ENCODE measurements around a stretch of chr3.

GRCh38 chr3:273877-274282 lies 77.3 kb downstream of the CHL1 start:
- RRBS: no CpG with 5 or more reads among the region's 2 CpGs
CAGE:
- cytosol, long polyA plus RNA: no peak
- long polyA plus RNA: no peak
- nucleus, long polyA plus RNA: no peak

- RRBS: 7% methylated on average over 8 of the region's 48 CpGs
CAGE:
- cytosol, long polyA plus RNA: no peak
- long polyA plus RNA: no peak
- nucleus, long polyA plus RNA: no peak
Measured at GRCh38 chr3:535796-536447, 339.4 kb downstream of the CHL1 start.

- RRBS: no CpG with 5 or more reads among the region's 1 CpG
CAGE:
- cytosol, long polyA plus RNA: no peak
- long polyA plus RNA: no peak
- nucleus, long polyA plus RNA: no peak
Measured at GRCh38 chr3:2134835-2135315, 36.2 kb downstream of the CNTN4 start.

DNA sequence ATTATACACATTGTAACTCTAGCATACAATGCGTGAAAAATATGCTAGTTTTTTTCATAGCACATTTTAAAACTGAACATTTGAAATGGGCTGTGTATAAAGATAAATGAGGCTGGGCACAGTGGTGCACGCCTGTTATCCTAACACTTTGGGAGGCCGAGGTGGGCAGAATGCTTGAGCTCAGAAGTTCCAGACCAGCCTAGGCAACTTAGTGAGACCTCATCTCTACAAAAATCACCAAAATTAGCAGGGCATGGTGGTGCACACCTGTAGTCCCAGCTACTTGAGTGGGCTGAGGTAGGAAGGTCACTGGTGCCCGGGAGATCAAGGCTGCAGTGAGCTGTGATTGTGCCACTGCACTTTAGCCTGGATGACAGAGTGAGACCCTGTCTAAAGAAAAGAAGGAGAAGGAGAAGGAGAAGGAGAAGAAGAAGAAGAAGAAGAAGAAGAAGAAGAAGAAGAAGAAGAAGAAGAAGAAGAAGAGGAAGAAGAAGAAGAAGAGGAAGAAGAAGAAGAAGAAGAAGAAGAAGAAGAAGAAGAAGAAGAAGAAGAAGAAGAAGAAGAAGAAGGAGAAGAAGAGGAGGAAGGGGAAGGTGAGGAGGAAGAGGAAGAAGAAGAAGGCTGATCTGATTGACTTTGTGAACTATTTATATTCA lies 188.7 kb downstream of the CNTN4 start:
- RRBS: no CpG with 5 or more reads among the region's 4 CpGs
CAGE:
- cytosol, long polyA plus RNA: no peak
- long polyA plus RNA: no peak
- nucleus, long polyA plus RNA: no peak

GRCh38 chr3:3110864-3111394 lies 755 bp upstream of the IL5RA start:
- RRBS: no CpG with 5 or more reads among the region's 5 CpGs
CAGE:
- cytosol, long polyA plus RNA: no peak
- long polyA plus RNA: no peak
- nucleus, long polyA plus RNA: no peak

- RRBS: no CpG with 5 or more reads among the region's 2 CpGs
CAGE:
- cytosol, long polyA plus RNA: no peak
- long polyA plus RNA: no peak
- nucleus, long polyA plus RNA: no peak
Measured at GRCh38 chr3:3162701-3162866, 16.9 kb downstream of the CRBN start.

DNA sequence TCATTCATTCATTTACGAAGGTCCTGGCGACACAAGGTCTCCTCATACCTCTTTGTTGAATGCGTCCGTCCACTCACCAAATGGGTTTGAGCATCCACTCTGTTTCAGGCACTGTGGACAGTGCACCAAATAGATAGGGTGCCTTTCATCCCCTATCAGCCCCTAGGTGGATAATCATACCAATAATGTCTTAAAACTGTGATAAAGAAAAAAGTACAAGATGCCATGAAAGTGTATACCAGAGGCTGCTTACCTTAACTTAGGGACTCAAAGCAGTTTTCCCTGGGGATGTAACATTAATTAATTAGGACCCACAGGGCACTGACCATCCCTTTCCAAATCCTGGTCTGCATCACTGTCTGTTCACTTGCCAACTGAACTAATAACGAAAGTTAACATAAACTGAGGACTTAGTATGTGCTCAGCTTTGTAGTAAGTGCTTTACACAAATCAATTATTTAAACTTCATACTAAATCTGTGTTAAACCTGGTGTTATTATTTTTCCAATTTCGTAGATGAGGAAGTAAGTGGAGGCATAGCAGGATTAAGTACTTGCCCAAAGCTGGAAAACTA lies 37.1 kb upstream of the LRRN1 start:
- RRBS: no CpG with 5 or more reads among the region's 6 CpGs
CAGE:
- cytosol, long polyA plus RNA: no peak
- long polyA plus RNA: no peak
- nucleus, long polyA plus RNA: no peak

DNA sequence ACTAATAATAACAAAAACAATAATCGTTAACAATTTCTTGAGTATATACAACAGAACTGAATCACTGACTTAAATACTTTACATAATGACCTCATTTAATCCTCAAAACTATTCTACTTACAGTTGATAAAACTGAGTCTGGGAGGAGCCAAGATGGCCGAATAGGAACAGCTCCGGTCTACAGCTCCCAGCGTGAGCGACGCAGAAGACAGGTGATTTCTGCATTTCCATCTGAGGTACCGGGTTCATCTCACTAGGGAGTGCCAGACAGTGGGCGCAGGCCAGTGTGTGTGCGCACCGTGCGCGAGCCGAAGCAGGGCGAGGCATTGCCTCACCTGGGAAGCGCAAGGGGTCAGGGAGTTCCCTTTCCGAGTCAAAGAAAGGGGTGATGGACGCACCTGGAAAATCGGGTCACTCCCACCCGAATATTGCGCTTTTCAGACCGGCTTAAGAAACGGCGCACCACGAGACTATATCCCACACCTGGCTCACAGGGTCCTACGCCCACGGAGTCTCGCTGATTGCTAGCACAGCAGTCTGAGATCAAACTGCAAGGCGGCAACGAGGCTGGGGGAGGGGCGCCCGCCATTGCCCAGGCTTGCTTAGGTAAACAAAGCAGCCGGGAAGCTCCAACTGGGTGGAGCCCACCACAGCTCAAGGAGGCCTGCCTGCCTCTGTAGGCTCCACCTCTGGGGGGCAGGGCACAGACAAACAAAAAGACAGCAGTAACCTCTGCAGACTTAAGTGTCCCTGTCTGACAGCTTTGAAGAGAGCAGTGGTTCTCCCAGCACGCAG lies 163.9 kb downstream of the LRRN1 start:
- RRBS: no CpG with 5 or more reads among the region's 33 CpGs
CAGE:
- cytosol, long polyA plus RNA: no peak
- long polyA plus RNA: no peak
- nucleus, long polyA plus RNA: no peak

DNA sequence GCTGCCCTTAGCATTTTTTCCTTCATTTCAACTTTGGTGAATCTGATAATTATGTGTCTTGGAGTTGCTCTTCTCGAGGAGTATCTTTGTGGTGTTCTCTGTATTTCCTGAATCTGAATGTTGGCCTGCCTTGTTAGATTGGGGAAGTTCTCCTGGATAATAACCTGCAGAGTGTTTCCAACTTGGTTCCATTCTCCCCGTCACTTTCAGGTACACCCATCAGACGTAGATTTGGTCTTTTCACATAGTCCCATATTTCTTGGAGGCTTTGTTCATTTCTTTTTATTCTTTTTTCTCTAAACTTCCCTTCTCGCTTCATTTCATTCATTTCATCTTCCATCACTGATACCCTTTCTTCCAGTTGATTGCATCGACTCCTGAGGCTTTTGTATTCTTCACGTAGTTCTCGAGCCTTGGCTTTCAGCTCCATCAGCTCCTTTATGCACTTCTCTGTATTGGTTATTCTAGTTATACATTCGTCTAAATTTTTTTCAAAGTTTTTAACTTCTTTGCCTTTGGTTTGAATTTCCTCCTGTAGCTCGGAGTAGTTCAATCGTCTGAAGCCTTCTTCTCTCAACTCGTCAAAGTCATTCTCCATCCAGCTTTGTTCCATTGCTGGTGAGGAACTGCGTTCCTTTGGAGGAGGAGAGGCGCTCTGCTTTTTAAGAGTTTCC lies 63.1 kb downstream of the SETMAR start:
- RRBS: no CpG with 5 or more reads among the region's 13 CpGs
CAGE:
- cytosol, long polyA plus RNA: no peak
- long polyA plus RNA: no peak
- nucleus, long polyA plus RNA: no peak

DNA sequence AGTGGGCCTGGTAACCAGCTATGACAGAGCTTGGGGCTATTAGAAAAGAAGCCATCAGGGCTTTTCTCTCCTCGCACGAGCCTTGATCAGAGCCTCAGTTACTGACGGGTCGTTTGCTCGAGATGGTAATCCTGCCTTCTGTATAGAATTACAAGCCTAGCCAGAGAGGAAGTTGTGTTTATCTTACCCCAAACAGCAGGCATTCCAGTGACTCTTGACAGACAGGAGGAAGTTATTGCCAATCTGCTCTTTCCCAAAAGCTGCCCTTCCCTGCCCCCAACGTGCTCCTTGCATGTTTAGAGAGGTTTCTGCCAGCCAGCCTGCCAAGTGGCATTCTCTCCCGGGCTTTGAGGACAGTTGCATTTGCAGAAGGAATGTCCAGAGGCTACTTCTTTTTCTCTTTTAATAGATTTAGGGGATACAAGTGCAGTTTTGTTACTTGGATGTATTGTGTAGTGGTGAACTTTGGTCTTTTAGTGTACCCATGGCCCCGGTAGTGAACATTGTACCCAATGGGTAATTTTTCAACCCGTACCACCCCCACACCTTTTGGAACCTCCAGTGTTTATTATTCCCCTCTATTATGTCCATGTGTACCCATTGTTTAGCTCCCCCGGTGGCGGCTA lies 40.7 kb downstream of the ITPR1 start:
- RRBS: no CpG with 5 or more reads among the region's 11 CpGs
CAGE:
- cytosol, long polyA plus RNA: no peak
- long polyA plus RNA: no peak
- nucleus, long polyA plus RNA: no peak

DNA sequence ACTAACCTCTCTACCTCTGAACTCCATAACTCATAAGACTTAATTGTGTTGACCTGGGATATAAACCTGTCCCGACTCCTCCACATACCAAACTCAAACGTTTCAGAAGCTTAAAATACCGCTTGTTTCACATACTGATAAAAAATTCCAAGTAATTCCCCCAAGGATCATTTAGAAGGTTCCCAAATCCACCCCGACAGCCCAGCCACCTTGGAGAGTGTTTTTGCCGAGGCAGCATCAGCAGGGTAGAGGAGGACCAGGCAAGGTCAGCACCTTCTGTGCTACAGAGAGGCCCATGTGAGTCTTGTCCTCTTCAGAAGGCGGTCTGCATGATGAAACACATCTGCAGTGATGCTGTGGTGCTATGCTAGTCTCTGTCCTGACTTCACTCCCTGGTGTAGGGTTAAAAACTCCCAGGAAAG lies 87.8 kb downstream of the ITPR1 start:
- RRBS: no CpG with 5 or more reads among the region's 6 CpGs
CAGE:
- cytosol, long polyA plus RNA: no peak
- long polyA plus RNA: no peak
- nucleus, long polyA plus RNA: no peak

- RRBS: no CpG with 5 or more reads among the region's 14 CpGs
CAGE:
- cytosol, long polyA plus RNA: no peak
- long polyA plus RNA: no peak
- nucleus, long polyA plus RNA: no peak
Measured at GRCh38 chr3:4716634-4717321, 223.6 kb downstream of the ITPR1 start.

DNA sequence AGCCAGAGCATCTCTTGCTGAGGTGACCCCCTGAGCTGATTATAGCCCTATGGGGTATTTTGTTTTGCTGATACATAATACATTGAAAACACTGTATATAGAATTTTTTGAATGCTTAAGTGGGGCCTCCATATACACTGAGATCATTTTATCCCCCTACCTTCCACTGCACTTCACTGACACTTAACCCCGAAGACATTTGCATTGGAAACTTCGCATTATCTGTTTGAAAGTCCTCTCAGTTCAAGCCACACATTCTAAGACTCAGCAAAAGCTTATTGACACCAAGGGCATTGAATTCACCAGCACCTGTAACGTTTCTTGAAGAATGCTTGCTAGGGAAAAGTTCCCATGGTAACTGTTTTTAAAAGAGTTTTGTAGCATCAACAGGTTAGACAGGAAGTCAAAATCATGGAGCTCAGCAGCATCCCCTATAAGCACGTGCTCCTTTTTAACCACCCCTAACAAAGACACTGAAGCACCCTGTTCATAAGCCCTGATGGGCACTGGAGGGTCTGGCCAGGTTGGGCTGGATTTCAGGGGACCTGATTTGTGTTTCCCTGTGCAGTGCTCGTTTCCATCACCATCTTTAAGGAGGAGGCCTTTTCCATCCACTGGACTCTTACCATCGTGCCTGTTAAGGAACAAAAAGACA lies 229.7 kb upstream of the BHLHE40 start:
- RRBS: no CpG with 5 or more reads among the region's 6 CpGs
CAGE:
- cytosol, long polyA plus RNA: no peak
- long polyA plus RNA: no peak
- nucleus, long polyA plus RNA: no peak

- RRBS: 91% methylated on average over 4 of the region's 18 CpGs
CAGE:
- cytosol, long polyA plus RNA: no peak
- long polyA plus RNA: no peak
- nucleus, long polyA plus RNA: no peak
Measured at GRCh38 chr3:4794582-4795335, 184.5 kb upstream of the BHLHE40 start.

- RRBS: no CpG with 5 or more reads among the region's 11 CpGs
CAGE:
- cytosol, long polyA plus RNA: no peak
- long polyA plus RNA: no peak
- nucleus, long polyA plus RNA: no peak
Measured at GRCh38 chr3:4965908-4966614, 13.2 kb upstream of the BHLHE40 start.

DNA sequence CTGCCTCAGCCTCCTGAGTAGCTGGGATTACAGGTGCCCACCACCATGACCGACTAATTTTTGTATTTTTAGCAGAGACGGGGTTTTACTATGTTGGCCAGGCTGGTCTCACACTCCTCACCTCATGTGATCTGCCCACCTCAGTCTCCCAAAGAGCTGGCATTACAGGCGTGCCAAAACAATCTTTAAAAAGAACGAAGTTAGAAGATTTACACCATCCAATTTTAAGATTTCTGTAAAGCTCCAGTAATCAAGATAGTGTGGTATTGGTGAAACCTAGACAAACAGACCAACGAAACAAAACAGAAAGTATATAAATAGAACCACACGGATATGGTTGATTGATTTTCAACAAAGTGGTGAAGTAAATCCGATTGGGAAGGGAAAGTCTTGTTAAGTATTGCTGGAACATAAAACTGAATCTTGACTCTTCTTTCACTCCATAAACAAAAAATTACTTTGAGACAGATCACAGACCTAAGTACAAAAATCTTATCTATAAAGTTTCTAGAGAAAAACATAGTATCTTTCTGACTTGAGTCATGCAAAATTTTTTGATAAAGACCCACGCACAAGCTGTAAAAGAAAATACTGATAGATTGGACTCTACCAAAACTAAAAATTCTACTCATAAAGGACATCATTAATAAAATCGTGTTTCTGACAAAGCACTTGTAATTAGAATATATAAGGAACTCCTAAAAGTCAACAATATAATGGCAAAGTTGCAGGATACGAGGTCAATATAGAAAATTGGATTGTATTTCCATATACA lies 6.0 kb upstream of the BHLHE40 start:
- RRBS: no CpG with 5 or more reads among the region's 10 CpGs
CAGE:
- cytosol, long polyA plus RNA: no peak
- long polyA plus RNA: no peak
- nucleus, long polyA plus RNA: no peak

DNA sequence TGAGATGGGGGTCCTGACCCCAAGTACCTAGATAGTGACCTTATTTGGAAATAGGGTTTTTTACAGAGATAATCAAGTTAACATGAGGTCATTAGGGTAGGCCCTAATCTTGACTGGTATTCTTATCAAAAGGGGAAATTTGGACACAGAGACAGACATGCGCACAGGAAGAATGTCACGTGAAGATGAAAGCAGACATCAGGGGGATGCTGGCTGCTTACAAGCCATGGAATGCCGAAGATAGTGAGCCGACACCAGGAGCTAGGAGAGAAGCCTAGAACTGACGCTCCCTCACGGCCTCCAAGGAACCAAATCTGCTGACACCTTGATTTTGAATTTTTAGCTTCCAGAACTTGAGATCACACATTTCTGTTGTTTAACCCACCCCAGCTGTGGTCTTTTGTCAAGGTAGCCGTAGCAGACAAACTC lies 17.1 kb downstream of the BHLHE40 start:
- RRBS: no CpG with 5 or more reads among the region's 7 CpGs
CAGE:
- cytosol, long polyA plus RNA: no peak
- long polyA plus RNA: no peak
- nucleus, long polyA plus RNA: no peak

DNA sequence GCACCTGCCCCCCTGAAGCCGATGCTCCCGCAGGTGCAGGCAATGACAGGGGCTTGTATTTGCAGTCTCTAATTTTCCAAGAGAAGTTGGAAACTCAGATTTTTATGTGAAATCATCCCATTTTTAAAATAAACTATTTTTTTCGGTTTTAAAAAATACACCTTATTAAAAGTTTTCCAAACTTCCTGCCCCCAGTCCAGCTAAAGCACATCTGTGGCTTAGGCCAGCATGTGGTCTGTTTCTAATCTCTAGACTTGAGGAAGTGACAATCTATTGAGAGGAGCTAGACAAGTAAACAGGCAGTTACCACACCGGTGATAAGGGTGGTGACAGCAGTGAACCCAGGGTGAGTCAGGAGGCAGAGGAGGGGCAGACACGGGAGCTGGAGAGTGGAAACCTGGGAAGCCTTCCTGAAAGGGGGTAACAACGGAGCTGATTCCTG lies 37.2 kb downstream of the BHLHE40 start:
- RRBS: no CpG with 5 or more reads among the region's 6 CpGs
CAGE:
- cytosol, long polyA plus RNA: no peak
- long polyA plus RNA: no peak
- nucleus, long polyA plus RNA: no peak

DNA sequence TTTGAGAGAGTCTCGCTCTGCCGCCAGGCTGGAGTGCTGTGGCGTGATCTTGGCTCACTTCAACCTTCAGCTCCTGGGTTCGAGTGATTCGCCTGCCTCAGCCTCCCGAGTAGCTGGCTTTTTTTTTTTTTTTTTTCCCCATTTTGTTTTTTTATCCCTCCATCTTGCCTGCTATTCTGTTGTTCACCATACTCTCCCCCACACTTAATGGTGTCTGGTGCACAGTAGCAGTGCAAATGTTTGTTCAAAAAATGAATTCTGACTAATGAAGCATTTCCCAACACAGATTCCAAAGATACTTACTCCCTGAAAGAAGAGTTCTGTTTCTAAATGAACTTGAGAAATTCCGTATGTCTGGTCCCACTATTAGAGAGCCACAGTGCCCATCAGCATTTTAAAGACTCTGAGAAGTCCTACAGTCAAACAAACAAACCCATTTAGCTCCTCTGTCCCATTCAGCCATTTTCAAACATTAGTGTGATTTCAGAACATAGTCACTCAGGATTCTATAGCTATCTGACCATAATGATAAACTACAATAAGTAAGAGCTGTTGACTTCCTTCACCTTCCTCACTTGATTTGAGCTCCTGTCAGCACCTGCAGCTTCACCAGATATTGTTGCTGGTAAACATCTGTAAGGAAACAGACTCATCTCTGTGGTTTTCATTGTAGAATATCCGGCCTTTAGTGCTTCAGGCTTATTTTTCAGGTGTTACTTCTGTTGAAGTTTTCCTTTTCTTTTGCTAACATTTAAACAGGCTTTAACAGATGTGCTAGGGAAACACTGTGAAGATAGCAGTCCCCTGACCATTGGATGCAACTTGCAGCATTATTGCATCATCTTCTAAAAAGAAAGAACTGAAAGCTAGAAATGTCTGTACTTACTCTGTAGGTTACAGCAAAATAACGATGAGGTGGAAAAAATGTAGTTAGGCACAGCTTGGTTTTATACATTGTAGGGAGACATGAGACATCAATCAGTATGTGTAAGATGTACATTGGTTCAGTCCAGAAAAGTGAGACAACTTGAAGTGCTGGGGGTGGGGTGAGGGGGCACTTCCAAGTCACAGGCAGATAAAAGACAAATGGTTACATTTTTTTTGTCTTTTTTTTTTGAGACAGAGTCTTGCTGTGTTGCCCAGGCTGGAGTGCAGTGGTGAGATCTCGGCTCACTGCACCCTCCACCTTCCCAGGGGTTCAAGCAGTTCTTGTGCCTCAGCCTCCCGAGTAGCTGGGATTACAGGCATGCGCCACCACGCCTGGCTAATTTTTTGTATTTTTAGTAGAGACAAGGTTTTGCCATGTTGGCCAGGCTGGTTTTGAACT lies 9.9 kb downstream of the EDEM1 start:
- RRBS: no CpG with 5 or more reads among the region's 13 CpGs
CAGE:
- cytosol, long polyA plus RNA: no peak
- long polyA plus RNA: no peak
- nucleus, long polyA plus RNA: no peak

DNA sequence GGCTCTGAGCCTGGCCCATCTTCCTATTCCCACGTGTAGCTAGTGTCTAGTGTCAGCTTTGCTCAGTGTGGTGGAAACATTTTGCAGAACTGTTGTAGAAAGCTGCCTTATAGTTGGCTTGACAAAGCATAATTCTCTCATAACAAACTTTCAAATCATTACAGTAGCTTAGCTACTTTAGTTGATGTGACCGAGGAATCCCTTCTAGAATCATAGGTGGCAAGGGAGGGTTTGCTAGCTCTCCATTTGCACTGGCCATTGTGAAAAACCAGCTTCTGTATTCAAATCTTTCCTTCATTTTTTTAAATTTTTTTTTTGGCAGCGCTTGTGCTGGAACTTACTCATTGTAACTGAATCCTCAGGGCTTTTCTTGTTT lies 31.0 kb downstream of the EDEM1 start:
- RRBS: no CpG with 5 or more reads among the region's 3 CpGs
CAGE:
- cytosol, long polyA plus RNA: no peak
- long polyA plus RNA: no peak
- nucleus, long polyA plus RNA: no peak

Data from IMR-90 (cell line).